Placental pericyte (primary cell): ENCODE measurements around the genes OR8H1, OR5M9, LRRC55, TNKS1BP1, SLC43A3 and OR5B12.

- CAGE, long polyA plus RNA, result no peak
Observed at GRCh38 chr11:56292121-56292561, at the start of gene OR8H1. OR8H1 (minus strand) TSS chr11:56292254.

DNA sequence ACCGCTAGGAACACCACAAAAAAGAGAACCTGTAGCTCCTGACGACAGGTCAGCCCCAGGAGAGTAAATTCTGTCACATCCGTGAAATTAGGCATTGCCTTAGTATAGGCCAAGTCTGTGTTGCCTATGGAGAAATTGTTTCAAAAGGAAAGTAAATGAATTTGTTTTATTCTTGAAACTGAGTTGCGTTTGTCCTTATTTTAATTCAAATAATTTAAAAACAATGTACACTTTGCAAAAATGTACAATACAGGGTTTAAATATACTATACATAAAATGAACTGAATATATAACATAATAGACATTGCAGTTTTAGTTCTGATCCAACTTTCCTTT is at the start of gene OR5M9:
OR5M9 (minus strand) TSS at position 95 of the 336 bp plus-strand sequence.
- CAGE, long polyA plus RNA, result no peak

GRCh38 chr11:56884822-56885644 is 103.7 kb upstream of the OR5AK2 start:
- CAGE, long polyA plus RNA, result no peak

- CAGE, long polyA plus RNA, result no peak
Observed at GRCh38 chr11:57181637-57182104, at the start of gene LRRC55. LRRC55 (plus strand) TSS chr11:57181953.

GRCh38 chr11:57277653-57278775 is 41.0 kb upstream of the APLNR start:
- CAGE, long polyA plus RNA, result no peak

DNA sequence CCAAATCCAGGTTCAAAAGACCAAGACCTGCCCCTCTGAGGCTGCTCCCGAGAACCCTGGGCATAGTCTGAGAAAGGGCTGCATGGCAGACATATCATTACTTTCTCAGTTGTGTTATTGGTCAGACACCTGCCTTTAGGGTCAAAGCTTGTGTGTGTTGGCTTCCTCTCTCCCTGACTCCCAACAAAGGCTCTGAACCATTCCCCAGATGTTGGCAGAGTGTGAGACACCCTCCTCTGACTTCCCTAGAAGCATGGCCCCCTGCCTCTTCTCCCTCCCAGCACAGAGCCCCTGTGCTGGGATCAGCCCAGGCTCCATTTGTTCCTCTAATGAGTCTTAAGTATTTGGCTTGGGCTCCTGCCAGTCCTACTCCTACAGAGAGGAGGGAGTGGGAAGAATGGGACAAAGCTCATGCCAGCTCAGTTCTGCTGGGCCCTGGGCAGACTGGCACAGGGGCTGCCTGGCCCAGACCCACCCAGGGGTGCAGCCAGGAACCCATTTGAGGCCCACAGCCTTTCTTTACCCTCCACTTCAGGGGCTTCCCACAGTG is 30.2 kb downstream of the TNKS1BP1 start:
- CAGE, long polyA plus RNA, result no peak

- CAGE, long polyA plus RNA, result no peak
Observed at GRCh38 chr11:57321678-57322141, 3.0 kb downstream of the TNKS1BP1 start.

DNA sequence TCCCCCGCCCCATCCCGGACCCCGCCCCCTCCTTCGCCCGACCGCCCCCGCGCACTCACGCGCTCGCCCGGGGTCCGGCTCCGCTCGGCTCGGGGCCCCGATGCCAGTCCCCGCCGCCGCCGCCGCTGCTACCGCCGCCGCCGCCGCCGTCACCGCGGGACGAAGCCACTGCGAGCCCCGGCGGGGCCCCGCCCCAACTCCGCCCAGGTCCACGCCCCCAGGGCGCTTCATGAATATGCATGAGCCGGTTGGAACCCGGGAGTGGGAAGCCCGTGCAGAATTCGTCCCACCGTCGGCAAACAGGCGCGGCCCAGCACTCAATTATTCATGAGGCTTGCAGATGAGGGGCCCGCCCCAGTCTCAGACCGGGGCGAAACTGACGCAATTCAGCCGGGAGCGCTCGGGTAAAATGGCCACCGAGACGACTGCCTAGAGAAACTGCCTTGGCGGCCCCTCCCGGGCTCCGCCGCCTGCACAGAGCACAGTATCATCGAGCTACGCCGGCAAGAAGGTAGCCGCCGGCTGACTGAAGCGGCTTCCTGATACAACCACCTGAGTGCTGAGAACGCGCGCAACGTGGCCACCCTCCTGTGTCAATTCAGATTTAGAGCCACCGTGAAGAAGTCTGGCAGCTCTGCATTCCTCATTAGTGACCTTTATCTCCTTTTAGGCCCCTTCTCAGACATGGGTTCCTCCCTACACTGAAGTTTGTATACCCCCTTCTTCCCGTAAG is at the start of gene TNKS1BP1:
TNKS1BP1 (minus strand) TSS at position 172 of the 733 bp plus-strand sequence.
- CAGE, long polyA plus RNA, result no peak

GRCh38 chr11:57327584-57328037 is 2.9 kb upstream of the TNKS1BP1 start:
- CAGE, long polyA plus RNA, result no peak

DNA sequence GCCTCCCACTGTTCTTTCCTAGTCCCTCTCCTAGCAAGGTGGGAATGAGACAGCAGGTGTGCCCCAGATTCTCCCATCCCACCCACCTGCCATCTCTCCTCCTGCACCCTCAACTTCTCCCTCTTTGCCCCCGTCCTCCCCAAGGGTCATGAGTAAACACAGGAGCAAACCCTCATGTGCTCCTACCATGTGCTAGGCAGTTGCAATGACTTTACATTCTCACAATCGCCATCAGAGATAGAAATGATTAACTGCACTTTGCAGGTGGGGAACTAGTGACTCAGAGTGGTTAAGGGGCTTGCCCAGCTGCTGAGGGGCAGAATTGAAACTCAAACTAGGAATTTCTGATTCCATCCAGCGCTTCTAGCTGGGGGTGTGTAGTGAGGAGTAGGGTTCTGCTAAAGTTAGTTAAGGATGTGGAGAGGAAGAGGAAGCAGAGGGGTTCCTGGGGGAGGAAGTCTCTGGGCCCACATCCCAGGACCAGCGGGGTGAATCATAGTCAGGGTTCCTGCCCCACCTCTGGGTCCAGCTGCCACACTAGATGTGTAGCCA is 15.9 kb upstream of the PRG2 start:
- CAGE, long polyA plus RNA, result no peak

DNA sequence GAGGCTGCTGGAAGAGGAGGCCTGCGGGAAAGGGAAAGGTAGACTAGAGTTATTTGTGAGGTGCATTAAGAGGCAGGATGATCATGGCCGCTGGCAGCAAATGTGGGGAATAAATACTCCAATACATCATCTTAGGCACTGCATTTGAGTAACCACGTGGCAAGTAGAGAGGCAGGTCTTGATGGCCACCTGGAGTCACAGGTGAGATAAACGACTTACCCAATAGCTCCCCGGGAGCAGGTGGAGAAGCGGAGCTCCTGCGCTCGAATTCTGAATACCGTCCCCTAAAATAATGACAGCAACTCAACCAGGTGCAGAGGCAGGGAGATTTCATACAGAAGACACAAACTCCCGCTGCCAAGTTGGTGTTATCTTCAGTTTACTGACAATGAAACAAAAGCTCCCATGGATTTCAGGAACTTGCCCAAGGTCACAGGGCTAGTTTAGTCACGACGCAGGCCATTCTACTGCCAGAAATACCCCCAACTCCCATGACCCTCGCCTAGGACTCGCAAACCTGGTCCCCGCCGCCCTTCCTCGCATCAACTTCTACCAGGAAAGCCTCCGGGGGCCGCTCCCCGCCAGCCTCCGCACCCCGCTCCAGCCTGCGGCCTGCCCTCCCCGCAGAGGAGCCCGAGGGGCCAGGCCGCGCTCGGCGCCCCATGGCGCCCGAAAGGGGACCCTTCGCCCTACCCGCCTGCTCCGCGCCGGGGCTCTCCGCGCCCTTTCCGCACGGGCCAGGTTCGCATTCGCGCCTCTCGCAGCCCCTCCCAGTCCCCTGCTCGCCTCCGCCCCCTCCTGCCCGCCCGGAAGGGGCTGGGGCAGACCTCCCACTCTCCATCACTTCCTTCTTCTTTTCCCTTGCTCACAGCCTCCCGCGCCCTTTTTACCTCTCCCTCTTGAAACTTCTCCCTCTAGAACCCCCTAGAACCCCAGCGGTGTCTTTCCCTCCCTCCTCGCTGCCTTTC is at the start of gene SLC43A3:
SLC43A3 (minus strand) TSS at position 753 of the 968 bp plus-strand sequence.
- CAGE, long polyA plus RNA, result no peak

GRCh38 chr11:57474084-57474410 is 13.7 kb downstream of the RTN4RL2 start:
- CAGE, long polyA plus RNA, result no peak

GRCh38 chr11:57491515-57492159 is 23.9 kb downstream of the SLC43A1 start:
- CAGE, long polyA plus RNA, result no peak

GRCh38 chr11:57495903-57496378 is 19.6 kb downstream of the SLC43A1 start:
- CAGE, long polyA plus RNA, result no peak

DNA sequence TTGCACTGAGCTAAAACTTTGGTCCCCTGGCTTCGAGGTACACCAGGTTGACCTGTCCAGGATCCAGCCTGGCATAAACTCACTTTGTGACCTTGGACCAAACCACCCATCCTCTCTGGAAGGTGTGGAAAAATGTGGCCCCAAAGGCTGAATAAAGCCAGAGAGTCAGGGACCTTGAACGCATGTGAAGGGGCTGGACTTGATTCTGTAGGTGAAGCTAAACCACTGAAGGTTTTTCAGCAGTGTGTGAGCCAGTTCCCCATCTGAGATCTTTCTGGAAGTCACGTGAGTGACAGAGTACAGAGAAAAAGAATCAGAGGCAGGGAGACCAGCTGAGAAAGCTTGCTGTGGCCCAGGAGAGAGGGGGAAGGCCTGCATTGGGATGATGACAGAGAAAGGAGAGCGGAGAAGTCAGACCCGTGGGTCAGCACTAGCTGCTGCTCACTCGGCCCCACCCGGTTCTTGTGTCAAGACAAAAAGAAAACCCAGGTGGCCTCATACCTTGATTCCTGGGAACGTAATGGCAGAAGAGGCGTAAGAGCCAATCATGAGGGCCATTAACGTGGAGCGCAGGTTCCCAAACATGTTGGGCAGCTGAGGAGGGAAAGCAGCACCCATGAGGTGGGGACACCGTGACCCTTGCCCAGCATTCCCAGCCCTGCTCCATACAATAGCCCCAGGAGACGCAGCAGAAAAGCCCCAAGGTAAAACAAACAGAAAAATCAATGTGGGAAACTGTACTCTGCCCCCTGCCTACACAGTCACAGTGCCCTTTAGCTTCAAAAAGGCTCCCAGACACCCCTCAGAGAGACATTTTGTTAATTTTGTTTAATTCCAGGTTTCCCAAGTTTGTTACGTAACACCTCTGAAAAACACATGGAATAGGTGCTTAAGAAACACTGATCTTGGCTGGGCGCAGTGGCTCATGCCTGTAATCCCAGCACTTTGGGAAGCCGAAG is 18.0 kb downstream of the SLC43A1 start:
- CAGE, long polyA plus RNA, result no peak

DNA sequence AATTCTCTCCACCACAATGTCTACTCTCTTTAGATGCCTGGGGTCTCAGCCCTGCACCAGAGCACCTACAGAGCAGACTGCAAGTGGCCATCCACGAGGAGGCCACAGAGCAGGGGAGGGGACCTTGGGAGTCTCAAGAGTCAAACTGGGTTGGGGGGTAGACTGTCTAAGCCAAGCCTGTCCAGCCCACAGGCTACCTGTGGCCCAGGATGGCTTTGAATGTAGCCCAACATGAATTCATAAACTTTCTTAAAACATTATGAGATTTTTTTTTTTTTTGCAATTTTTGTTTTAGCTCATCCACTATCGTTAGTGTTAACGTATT is 333 bp downstream of the SMTNL1 start:
- CAGE, long polyA plus RNA, result no peak

- CAGE, long polyA plus RNA, result no peak
Observed at GRCh38 chr11:57566071-57566644, 1.3 kb downstream of the UBE2L6 start.

- CAGE, long polyA plus RNA, result no peak
Observed at GRCh38 chr11:57825979-57826373, 64.4 kb downstream of the CTNND1 start.

DNA sequence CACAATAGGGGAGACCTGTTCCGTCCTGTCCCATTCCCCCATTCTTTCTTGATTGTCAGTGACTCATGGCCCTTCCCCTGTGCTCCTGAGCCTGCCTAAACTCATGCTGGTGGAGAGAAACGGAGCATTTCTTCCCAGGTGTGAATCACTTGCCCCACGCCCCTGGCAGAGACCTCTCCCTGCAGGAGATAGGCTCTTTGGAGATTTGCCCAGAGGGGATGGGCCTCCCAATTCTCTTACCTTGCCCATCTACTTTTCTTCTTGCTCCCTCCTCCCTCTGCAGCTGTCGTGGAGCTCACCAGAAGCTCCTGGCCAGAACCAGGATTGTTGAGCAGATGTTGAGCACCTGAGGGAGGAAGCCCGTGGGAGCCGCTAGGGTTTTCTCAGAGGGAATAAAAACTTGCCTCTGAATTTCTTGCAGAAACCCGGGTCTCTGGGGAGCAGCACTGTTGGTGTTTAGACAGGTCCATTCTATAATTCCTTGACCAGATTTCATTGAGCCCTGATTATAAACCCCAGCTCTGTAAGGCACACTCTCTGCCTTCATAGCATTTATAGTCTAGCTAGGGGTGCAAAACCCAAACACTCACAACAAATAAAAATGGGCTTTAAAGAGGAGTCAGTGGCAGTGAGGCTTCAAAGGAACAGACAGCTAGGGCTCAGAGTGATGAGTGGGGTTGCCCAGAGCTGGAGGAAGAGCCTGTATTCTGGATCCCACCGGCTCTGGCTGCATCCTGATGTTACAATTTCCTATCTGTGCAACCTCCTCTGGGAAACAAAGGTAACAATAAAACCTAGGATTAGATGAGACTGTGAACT is 121.7 kb upstream of the OR9Q1 start:
- CAGE, long polyA plus RNA, result no peak

- CAGE, long polyA plus RNA, result no peak
Observed at GRCh38 chr11:58442171-58442544, at the start of gene OR5B12. OR5B12 (minus strand) TSS chr11:58442236.